T47D (cell line): Measurements from ENCODE around the genes LGI4, CD22, TMEM147, HAUS5 and ZBTB32.

- RRBS: no CpG with 5 or more reads among the region's 16 CpGs
Observed at GRCh38 chr19:35042029-35042817, 702 bp downstream of the HPN start.

DNA sequence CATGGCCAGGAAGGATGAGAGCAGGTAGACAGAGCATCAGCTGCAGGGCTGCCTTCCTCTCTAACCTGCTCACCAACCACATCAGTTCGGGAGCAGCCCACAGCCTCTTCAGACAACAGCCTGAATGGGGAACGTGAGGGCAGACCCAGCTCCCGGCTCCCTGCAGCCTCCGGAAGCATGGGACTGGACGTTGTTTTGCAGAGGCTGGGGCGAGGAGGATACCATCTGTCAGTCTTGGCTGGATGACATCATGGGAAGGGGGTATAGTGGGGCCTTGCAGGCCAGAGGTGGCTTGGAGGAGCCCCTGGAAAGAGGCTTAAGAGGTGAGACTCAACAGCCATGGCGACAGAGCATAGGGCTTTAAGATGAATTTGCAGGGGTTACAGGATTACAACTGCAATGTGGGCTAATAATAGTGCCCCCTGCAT is 1.4 kb downstream of the FXYD3 start:
- RRBS: no CpG with 5 or more reads among the region's 7 CpGs

GRCh38 chr19:35125248-35126475 is 9.2 kb downstream of the LGI4 start:
- RRBS: 94% methylated on average over 7 of the region's 41 CpGs

- RRBS: 87% methylated on average over 3 of the region's 31 CpGs
Observed at GRCh38 chr19:35134472-35135627, at the start of gene LGI4. TSS of gene LGI4 (minus strand) at chr19:35135059.

DNA sequence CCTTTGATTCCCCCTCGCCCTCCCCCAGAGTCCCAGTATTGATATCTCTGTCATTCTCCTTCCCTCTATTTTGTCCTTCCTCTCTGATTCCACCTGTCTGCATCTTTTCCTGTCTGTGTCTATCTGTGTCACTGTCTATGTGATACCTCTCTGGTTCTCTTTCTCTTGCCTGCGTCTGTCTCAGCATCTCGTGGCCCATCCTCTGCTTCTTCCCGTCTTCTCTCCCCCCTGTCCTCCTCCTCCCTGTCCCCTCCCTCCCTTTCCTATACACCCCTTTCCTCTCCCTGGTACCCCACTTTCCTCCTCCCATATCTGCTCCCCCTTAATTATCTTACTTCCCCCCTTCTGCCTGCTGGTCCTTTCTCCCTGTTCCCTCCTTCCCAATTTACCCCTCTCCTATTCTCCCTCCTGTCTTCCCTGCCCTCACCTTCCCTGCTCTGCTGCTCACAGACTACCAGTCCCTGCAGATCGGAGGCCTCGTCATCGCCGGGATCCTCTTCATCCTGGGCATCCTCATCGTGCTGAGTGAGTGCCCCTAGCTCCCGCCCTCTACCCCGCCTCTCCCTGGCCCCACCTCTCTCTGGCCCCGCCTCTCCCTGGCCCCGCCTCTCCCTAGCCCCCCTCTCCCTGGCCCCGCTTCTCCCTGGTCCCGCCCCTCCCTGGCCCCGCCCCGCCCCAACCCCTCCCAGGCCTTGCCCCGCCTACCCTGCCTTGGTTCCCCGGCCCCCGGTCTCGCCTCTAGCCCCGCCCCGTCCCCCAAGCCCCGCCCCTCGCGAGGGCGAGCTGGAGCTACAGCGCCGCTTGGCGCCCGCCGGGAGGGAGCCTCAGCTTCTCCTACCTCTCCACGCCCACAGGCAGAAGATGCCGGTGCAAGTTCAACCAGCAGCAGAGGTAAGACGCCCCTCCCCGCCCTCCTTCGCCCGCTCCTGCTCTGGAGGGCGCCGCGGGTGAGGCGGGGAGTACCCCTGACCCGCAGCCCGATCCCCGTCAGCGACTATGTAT is 2.1 kb upstream of the FXYD7 start:
- RRBS: 1% methylated on average over 12 of the region's 46 CpGs

GRCh38 chr19:35313573-35314138 is 15.3 kb upstream of the CD22 start:
- RRBS: no CpG with 5 or more reads among the region's 10 CpGs

- RRBS: no CpG with 5 or more reads among the region's 12 CpGs
Observed at GRCh38 chr19:35328801-35329342, at the start of gene CD22. TSS of gene CD22 (plus strand) at chr19:35329187.

DNA sequence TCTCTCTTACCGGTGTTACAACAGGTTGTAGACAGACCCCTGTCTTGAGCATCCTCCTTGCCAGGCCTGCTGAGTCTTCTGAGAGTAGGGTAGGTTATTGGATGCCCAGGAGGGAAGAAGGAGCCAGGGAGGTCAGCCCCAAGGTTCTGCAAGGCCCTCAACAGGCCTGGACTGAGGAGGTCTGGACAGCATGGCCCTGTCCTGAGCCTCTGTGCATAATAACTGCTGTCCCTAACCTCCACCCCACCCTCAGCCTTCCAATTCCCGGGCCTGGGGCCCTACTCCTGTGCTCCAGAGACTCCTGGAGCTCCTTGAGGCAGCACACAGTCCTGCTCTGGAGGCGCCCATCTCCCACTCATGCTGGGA is 339 bp downstream of the CD22 start:
- RRBS: no CpG with 5 or more reads among the region's 3 CpGs

- RRBS: no CpG with 5 or more reads among the region's 11 CpGs
Observed at GRCh38 chr19:35332824-35333154, 3.8 kb downstream of the CD22 start.

DNA sequence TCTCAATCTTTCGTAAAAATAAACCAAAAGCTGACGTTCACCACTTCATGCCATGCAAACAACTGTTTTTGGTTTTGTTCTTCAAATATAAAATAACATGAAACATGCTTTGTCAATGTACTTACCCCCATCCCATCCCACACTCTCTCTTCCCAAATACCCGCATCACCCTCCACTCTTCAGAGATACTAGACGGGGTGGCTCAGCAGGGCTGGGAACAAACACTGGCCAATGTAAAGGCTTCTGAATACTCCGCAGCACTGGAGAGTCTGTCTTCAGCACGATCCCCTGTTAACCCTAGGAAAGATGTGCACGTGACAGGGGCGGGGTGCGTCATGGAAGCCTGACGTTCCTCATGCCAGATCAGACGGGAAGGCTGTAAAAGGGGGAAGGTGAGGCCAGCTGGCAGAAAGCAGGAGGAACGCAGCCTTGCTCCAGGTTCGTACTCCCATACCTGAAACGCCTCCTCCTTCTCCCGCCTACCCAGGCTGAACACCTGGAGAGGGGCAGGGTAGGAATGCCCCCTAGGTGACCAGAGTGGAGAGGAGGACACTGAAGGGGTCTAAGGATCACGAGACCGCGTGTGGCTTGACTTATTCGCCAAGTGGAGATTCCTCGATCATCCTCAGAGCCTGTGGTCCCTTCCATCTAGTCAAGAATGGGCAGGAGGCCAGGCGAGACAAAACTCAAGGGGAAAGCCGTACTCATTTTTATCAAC is 18.4 kb upstream of the FFAR2 start:
- RRBS: no CpG with 5 or more reads among the region's 22 CpGs

DNA sequence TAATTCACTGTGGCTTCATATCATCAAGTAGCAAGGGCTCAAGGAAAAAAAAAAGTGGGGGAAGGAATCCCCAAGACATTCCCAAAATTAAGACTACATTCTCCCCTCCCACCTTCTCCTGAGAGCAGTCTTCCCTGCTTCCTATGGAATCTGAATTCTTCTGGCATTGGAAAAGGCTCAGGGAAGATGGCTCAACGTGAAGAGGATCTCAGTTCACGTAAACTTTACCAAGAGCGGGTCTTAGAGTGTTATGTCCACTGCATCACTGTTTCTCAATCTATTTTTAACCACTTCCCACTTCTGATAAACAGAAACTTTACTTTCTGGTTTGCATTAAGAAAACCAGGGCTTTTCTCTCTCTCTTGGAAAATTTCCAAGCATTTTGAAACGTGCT is 11.8 kb upstream of the FFAR2 start:
- RRBS: no CpG with 5 or more reads among the region's 4 CpGs

- RRBS: no CpG with 5 or more reads among the region's 14 CpGs
Observed at GRCh38 chr19:35493771-35494409, 3.6 kb upstream of the KRTDAP start.

- RRBS: 32% methylated on average over 5 of the region's 26 CpGs
Observed at GRCh38 chr19:35513953-35514642, 649 bp upstream of the DMKN start.

- RRBS: no CpG with 5 or more reads among the region's 9 CpGs
Observed at GRCh38 chr19:35536760-35537203, 3.5 kb downstream of the GAPDHS start.

- RRBS: 1% methylated on average over 37 of the region's 86 CpGs
Observed at GRCh38 chr19:35545398-35546523, at the start of gene TMEM147. TSS of gene TMEM147 (plus strand) at chr19:35545626.

DNA sequence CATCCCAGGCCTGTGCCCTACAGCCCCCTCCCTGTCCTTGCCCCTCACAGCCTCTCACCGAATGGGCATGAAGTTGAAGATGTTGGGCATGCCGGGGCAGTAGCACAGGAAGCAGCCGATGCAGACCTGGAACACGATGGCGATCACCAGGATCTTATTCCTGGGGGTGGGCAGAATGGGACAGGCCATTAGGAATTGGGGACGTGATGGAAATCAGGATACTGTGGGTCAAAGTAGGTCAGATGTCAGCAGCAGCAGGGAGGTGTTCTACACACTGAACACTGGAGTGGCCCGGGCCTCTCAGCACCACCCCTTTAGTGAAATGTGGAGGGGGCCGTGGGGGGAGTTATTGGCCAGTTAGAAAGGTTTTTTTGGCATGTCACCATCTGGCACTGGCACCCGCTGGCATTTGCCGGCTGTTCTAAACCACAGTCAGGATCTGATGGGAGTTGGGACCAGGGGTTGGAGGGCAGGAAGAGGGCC is 5.6 kb downstream of the TMEM147 start:
- RRBS: 73% methylated on average over 3 of the region's 10 CpGs

DNA sequence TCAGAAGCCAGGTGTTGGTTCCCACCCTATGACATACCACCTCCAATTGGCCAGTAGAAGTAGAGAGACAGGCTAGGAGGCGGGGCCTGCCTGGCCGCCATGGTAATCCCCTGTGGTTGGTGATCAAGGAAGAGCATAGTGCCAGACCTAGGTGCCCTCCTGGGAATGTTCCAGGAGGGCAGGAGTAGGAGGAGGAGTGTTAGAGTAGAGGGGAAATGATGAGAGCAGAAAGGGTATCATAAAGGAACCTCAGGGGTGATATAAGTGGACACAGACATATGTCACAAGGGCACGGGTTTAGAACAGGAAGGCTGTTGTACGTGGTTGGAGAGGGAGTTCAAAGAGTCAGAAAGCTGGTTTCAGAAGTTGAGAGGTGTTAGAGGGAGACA is 10.6 kb downstream of the PMIS2 start:
- RRBS: no CpG with 5 or more reads among the region's 4 CpGs

- RRBS: no CpG with 5 or more reads among the region's 2 CpGs
Observed at GRCh38 chr19:35608277-35608593, 4.3 kb upstream of the HAUS5 start.

DNA sequence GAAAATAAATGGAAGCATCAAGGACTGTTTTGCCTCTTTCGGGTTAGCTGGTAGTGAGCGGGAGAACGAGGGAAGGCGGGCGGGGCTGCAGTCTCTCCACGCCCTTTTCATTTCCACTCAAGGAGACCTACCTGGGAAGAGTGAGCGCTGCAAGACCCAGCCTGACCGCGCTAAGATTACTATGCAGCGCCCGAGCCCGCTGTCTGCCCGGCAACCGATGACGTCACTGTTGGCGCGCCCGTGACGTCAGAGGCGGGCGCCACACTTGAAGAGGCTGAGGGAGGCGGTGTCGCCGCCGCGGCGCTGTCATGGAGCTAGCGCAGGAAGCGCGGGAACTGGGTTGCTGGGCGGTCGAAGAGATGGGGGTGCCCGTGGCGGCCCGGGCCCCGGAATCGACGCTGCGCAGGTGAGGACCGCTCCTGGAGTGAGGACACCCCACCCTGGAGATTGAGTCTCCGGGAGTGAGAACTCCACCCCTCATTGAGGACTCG is at the start of gene HAUS5:
TSS of gene HAUS5 (plus strand) at position 249 of the 491 bp plus-strand sequence.
- RRBS: 3% methylated on average over 6 of the region's 42 CpGs

DNA sequence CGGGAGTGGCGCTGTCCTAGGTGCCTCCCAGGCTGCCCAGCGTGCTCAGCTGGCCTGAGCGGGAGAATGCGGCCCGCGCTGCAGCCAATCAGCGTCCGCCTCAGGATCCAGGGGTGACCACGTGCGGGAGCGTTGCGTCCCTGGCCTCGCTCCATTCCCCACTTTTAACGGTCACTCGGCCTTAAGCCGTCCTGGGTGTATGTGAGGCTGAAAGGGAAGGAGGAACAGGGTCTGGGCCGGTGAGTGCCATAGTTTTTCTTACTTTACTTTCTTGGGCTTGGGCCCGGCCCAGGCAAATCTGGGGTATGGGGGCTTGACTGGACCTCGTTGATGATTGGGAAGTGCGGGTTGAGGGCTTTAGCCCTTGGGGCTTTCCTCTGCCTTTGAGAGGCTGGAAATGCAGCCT is at the start of gene ZBTB32:
TSS of gene ZBTB32 (plus strand) at position 174 of the 406 bp plus-strand sequence.
- RRBS: no CpG with 5 or more reads among the region's 21 CpGs